HTR-8/SVneo (cell line): Measurements from ENCODE around the genes SLC25A15 and ELF1.

DNA sequence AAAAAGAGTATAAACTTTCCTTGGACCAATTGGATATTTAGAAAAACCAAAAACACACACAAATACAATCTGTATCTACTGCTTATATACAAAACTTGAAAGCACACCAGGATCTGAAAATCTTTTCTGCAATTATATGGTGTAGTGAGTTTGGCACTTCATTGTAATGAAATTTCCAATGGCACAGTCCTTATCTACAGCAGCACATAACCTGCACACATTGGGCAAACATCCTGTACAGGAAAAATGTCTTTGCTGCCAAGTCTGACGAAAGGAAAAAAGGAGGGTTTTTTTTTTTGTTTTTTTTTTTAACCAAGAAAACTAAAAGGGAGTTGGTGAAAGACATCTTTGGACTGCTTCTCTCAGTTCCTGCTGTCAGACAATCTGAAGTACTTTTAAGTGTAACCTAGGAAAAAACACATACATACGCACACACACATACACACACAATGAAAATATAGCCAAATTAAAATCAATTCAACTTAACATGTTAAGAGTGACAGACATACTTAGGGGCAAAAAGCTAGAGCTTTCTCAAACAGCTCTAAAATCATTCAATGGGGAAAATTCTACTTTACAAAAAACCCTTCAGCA is 107.7 kb downstream of the FOXO1 start:
- RRBS, result no CpG with 5 or more reads among the region's 2 CpGs

DNA sequence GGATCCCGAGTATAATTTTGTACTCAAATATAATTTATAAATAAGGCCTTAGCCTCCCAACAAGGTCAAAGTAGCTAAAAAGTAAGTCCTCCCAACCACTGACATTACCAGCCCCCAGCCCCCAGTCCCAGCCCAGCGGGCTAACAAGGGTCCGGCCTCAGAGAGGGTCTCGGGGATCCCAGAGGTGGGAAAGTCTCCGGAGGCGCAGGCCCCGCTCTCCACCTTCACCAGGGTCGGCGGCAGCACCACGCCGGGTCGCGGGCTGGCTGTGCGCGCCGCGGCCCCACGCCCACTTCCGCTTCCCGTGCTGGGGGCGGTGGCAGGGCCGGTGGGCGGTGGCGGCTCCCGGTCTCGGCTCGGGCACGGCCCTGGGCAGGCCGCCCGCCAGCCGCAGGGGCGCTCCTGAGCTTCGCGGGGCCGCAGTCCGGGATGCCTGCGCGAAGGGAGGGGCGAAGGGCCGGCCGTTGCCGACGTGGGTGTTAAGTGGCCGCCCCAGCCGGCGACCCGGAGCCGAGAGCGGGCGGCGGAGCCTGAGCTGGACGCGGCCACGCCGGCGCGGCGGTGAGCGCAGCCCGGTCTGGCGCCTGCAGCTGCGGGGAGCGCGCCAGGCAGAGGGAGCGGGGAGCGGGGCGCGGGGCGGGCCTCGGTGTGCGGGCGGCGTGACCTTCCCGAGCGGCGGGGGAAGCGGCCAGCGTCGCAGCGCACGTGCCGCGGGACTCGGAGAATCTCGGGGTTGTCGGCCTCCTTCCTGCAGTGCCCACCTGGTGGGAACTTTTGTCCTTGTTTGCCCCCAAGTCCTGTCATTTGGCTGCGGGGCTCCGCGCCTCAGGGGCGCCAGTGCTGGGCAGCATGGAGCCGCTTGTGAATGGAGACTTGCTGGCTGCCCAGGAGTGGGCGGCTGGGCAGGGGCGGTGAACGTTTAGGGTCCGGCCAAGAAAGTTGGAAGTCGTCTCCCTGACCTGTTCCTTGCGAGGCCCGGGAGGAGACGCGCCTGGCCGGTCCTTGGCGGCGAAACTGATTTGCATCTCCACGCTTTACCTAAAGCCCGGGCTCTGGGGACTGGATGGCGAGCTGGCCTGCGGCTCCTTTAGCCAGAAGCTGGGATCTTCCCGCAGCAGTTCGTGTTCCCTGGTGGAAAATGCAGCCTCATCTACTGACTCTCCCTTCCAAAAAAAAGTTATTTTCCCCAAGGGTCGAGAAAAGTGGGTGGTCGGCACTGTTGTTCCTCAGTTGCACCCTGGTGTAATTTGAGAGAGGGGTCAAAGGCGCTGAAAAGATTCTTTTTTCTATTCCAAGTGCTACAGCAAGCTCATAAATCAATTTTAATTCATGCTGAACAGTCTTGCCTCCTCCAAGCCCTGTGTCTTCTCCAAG is at the start of gene SLC25A15:
TSS of gene SLC25A15 (plus strand) at position 509 of the 1,374 bp plus-strand sequence.
- RRBS, result 1% methylated on average over 35 of the region's 112 CpGs

DNA sequence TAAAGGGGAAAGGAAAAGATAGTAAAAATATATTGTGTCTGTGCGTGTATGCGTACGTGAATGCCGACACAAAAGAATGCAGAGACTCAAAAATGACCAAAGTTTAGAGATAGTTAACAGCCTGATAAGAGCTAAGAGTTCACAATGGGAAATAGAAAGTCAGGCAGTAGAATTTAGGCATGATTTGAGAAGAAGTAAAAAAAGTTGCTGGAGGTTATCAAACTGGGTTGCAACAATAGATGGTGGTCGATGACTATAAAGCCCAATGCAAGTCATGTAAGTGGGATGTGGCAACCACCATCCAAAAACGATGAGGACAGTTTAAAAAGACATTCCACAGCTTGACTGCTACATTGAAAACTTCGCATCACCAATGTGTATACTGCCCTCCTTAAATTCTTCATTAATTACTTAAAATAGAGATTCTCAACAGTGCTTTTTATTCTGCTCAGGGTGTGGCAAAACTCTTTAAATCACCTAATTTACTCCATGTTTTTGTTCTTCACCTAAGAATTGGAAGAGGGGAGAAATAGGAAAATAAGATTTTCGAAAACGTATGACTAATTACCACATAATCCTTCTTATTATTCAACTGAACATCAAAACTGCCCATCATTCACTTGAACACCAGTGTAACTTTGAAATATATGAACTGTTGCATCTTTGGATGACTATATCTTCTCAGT is 19.6 kb downstream of the ELF1 start:
- RRBS, result no CpG with 5 or more reads among the region's 9 CpGs

DNA sequence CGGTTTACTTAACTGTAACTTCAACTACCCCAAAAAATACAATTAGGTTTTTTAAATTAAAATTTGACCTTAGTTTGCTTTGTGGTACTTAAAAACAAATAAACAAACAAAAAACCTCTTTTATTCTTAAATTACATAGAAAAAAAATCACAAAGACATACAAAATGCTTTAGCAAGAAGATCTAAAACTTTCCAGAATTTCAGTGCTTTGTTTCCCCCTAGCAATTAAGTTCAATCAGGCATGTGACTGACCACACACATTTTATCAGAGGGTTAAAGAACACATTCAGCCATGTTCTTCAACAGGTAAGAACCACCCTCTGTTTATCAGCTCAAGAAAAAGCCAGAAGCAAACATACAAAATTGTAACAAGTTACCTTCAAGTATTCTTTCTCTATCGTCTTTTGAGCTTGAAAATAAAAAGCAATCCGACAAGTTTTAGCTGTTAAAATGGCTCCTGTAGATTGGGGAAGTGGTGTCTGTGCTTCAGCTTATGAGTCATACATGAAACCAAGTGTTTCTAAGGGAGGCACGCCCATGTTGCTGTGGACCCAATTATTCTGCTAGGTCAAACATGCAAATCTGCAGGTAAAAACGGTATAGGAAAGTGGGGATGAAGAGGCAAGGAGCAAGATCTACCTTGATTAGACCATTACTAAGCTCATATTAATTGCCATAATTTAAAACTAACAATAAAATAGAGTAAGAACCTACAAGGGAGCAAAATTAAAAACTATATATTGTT is at the start of gene ELF1:
TSS of gene ELF1 (minus strand) at position 466 of the 745 bp plus-strand sequence.
- RRBS, result no CpG with 5 or more reads among the region's 5 CpGs

DNA sequence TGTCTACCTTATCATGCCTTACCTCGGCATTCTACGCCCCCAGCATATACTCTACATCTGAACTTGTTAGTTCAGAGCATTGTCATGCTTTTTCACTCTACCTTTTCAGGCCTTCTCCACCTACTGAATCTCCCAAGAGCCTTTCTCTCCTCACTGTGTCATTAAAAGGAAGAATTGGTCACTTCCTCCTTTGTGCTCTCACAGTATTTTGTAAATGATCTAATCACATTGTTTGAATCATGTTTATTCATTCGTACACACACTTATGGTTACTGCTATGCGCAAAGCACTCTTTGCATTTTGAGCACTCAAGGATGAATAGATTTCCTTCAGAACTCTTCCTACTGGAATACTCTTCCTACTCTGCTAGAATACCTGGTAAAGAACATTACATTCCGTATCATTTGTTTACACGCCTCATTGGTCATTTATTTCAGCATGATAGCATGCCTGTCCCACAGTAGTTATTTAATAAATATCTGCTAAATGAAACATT is 15.8 kb upstream of the ELF1 start:
- RRBS, result no CpG with 5 or more reads among the region's 6 CpGs

DNA sequence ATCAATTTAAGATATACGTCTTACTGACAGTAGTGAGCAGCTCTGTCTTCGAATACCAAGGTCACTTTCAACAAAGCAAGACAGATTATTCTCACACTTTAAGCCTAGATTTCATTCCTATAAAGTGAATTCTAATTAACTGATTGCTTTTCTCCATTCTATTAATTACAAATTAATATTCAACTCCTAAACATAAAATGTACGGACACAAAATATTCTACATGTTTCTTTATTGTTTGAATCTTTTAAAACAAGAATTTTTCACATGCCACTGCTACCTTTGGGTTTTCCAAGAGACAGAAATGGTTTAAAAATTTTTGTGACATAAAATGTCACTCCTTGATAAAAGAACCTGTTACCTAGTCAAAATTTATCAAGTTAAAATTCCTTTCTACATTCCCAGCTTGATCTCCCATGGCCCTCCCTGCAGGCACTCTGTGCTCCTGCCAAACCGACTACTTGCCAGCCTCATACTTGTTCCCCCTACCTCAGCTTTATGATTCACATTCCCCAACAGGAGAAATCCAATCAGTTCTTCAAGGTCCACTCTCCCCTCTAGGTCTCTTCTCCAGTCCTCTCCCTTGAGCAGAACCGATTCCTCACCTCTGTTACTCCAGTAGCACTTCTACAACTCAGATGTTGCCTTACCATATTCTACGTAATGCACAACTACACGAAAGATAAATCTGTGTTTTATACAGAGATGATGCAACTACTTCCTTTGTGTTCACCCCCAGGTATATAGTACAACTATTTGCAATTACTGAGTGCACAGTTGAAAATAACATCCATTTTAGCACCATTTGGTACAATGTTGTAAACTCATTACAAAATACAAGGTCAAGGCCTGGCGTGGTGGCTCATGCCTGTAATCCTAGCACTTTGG is 3.2 kb upstream of the WBP4 start:
- RRBS, result no CpG with 5 or more reads among the region's 8 CpGs

GRCh38 chr13:41062263-41062622 is 934 bp downstream of the WBP4 start:
- RRBS, result no CpG with 5 or more reads among the region's 4 CpGs

GRCh38 chr13:41312192-41312602 is 1.1 kb downstream of the NAA16 start:
- RRBS, result no CpG with 5 or more reads among the region's 11 CpGs

- RRBS, result no CpG with 5 or more reads among the region's 15 CpGs
Observed at GRCh38 chr13:41647609-41648850, 190.7 kb downstream of the RGCC start.

DNA sequence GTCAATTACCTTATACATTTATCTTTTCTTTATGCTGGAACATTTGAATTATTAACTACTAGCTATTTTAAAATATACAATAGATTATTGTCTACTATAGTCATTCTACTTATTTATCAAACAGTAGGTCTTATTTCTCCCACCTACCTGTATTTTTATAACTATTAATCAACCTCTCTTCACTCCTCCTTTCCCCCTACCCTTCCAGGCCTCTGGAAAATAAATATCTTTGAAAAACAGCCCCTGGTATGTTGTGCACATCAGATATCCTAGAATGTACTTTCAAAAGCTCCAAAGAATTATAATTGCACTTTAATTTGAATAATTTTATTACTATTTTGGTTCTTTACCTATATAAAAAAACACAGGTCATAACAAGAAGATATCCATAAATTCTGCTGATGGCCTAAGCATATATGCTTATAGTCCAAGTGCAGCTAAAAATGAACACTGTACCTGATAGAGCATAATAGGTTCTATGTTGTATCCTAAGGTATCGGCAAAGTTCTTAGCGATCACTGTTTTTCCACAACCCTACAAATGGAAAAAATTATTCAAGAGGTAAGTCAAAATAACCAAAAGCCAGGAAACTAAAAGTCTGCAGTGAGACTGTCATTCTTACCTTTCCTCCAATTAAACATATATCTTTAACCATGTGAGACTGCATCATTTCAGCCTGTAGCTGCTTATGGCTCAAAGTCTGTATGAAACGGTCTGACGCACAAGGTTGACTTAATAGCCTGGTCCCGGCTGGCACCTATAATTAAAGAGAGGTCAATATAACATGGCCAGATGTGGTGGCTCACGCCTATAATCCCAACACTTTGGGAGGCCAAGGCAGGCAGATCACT is 95.4 kb downstream of the VWA8 start:
- RRBS, result no CpG with 5 or more reads among the region's 6 CpGs

GRCh38 chr13:41938980-41939364 is 21.9 kb downstream of the VWA8 start:
- RRBS, result no CpG with 5 or more reads among the region's 2 CpGs

DNA sequence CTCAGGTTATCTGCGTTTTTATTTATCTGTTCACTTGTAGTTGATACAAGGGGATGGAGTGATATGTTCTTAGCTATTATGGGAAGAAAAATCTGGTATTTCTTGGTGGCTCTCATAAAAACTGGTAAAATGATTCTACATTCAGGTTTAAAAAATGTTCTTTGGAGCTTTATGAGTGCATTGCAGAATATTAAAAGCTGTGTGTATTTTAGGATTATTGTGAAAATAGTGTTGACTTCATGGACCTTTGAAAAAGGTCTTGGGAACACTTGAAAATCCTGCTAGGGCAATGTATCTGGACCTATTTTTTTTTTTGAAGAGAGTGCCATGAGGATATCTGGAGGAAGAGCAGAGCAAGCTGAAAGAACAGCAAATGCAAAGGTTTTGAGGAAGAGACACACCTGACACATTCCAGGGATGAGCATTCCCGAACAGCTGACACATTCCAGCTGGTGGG is 14.5 kb downstream of the DGKH start:
- RRBS, result no CpG with 5 or more reads among the region's 2 CpGs

DNA sequence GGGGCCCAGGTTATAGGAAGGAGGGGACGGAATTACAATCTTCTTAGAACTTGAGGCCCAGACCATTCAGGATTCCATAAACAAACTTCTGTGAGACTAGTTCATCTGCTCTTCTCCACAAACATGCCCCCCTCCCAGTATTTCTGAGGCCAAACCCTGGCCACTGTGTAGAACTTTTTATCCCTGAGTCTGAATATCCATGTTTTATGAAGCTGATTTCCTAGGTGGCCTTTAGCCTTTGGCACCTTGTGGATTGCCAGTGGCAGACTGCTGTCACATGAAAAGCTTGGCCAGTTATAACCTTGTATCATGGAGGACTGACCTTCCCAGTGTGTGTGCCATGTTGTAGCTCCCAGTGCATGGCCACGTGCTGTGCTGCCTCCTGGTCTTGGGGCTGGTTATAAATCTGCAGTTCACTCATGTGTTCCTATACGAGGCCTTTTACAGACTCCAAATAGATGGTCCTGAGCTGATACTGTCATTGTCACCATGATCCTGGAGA is 91.6 kb downstream of the DGKH start:
- RRBS, result no CpG with 5 or more reads among the region's 3 CpGs

DNA sequence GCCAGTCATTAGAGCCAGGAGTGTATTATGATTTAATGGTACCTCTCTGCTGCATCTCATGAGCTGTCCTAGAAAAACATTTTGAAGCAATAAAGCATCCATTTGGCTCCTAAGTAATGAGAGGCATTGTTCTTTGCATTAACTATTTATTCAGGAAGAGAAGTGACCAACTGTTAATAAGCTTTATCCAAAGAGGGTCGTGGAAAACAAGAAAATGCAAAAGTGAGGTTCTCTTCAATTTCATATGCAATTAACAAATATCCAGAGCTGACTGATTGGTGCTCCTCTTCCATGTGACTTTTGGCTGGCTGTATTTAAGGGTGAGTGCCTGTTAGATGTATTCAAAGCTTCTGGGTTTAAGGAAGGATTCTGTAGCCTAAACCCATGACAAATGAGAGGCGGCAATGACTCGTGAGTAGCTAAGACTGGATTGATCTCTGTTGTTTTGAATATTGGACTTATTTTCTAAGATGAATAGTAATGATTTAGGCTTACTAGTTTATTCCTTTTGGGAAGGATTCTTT is 105.2 kb downstream of the DGKH start:
- RRBS, result no CpG with 5 or more reads among the region's 3 CpGs

GRCh38 chr13:42303344-42304147 is 31.6 kb downstream of the AKAP11 start:
- RRBS, result no CpG with 5 or more reads among the region's 7 CpGs

DNA sequence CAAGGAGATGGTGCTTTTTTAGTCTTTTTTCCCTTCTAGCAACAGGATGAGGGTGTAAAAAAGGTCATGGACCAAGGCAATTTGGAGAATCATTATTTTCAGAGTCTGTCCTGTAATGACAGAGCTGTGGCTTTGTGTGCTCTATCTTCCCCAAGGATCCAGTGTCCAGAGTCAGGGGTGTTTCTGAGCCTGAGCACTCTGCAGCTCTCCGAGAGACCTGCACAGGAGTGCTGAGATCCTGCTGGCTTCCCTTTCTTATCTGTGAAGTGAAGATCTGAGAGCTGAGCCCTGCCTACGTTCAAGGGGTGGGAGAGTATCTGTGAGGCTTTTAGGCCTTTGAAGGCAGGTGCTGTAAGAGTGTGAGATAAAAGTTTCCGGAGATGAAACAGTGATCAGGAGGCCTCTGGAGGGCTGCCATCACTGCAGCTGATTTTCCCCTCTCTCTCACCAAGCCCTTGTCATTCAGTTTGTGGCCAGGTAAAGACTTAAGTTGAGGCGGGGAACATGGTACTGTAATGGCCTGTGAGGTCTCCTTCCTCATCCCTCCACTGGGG is 83.1 kb downstream of the AKAP11 start:
- RRBS, result no CpG with 5 or more reads among the region's 4 CpGs

GRCh38 chr13:42553653-42554009 is 20.3 kb upstream of the TNFSF11 start:
- RRBS, result no CpG with 5 or more reads among the region's 2 CpGs

DNA sequence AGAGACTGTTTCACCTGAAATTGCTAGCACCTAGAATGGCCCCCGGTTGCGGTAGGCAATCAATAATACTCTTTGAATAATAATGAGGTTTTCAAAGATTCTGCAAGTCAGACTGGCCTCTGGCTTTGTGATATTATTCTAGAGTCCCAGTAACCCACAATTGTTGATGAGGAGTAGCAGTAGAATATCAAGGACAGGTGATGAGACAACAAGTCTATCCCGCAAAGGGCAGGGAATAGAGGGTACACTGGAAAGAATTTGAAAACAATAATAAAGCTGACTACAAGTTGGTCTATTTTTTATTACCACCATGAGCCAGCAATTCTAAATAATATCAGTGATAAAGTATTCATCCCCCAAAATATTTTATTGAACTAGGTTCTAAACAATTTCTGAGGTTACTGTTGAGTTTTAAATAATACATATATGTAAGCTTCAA is 9.4 kb downstream of the FAM216B start:
- RRBS, result no CpG with 5 or more reads among the region's 3 CpGs

GRCh38 chr13:42968916-42969268 is 23.1 kb downstream of the EPSTI1 start:
- RRBS, result 87% methylated on average over 4 of the region's 8 CpGs